Renal cortical epithelial cell (primary cell): ENCODE measurements around a stretch of chr5.

- RRBS = no CpG with 5 or more reads among the region's 6 CpGs
Observed at GRCh38 chr5:60907616-60908540, 37.0 kb downstream of the ERCC8 start.

- RRBS = 50% methylated on average over 1 of the region's 13 CpGs
Observed at GRCh38 chr5:61252378-61252866, 79.6 kb upstream of the ZSWIM6 start.

- RRBS = no CpG with 5 or more reads among the region's 6 CpGs
Observed at GRCh38 chr5:61290652-61291409, 41.2 kb upstream of the ZSWIM6 start.

GRCh38 chr5:61599771-61600398 lies 267.8 kb downstream of the ZSWIM6 start:
- RRBS = no CpG with 5 or more reads among the region's 2 CpGs

- RRBS = no CpG with 5 or more reads among the region's 4 CpGs
Observed at GRCh38 chr5:61790626-61791206, 458.7 kb downstream of the ZSWIM6 start.

DNA sequence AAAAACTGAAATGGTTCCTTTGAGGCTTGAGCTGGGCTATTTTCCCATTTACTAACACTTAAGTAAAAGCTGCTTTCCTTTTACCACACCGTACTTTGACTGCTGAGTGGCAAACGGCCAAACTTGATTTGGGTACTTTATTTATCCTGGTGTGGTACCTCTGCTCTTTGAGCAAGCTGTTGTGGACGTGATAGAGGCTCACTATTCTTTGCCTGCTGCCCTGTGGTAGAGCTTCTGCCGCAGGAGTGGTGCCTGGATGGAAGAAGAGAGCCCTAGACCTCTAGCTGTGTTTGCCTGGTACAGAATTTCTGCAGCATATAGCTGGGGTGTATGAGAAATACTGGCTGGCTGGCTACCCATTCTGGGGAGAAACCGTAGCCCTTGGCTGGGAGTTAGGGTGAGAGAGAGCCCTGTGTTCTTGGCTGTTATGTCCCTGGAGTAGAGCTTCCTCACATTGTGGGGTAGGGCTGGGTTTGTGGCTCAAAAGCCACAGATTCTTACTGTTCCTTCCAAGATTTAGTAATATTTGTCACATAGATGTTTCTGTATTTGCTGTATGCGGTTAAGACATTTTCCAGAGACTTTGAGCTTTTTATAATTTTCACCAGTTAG lies 19.6 kb downstream of the IPO11 start:
- RRBS = no CpG with 5 or more reads among the region's 6 CpGs

- RRBS = no CpG with 5 or more reads among the region's 2 CpGs
Observed at GRCh38 chr5:64750166-64751484, 17.9 kb downstream of the SREK1IP1 start.

DNA sequence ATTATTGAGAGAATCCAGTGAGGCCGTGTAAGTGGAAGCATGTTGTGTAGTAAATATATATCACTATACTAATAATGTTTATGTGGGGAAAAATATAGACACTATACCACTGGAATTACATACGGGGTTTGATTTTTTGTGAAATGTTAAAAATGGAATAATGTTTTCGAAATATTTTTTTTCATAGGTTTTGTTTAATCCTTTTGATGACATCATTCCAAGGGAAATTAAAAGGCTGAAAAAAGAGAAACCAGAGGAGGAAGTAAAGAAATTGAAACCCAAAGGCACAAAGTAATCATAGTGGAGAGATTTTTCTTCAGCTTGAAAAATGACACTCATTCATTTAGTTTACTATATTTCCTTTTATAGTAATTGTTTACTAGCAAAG lies 17.6 kb downstream of the CWC27 start:
- RRBS = no CpG with 5 or more reads among the region's 3 CpGs

DNA sequence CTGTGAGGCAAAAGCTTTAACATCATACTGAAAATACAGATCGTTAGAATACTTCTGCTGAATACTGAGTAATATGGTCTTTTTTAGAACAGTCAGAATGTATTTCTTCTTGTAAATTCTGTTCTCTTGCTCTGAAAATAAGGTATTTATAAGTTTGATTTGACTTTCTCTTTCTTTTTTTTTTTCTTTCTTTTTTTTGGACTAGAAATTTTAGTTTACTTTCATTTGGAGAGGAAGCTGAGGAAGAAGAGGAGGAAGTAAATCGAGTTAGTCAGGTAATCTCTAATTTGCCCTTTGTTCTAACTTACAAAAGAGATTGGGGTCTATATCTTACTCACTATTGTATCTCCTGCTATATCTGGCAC lies 20.0 kb downstream of the CWC27 start:
- RRBS = no CpG with 5 or more reads among the region's 2 CpGs

GRCh38 chr5:64838303-64838795 lies 69.6 kb downstream of the CWC27 start:
- RRBS = no CpG with 5 or more reads among the region's 1 CpG

DNA sequence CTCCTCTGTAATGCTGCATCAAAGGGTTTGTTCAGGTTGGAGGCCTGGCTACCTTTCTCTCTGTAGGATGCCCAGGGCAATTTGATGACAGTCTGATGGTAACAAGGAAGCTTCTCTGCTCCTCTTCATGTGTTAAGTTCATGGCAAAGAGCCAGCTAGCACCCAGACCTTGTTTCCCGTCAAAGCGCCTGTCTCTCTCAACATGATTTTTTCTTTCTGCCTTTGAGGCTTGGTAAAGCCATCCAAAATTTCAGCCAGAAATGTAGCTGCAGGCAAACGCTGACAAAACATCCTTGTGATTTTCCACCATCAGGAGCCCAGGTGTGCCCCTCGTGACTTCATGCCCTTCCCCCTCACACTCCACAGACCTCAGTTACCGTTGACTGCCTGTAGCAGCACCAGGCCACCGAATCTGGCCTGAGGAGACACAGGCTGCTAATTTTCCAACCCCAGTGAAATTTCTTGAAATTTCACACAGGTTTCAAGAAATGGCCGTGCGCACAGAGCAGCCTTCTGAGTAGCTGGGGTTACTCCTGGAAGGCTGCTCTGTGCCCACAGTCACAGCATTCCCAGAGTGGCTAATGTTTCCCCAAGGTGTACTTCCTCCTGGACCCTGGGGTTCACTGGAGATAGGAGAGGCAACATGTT lies 292.7 kb downstream of the CWC27 start:
- RRBS = no CpG with 5 or more reads among the region's 8 CpGs

GRCh38 chr5:65062699-65063212 lies 294.0 kb downstream of the CWC27 start:
- RRBS = no CpG with 5 or more reads among the region's 6 CpGs

DNA sequence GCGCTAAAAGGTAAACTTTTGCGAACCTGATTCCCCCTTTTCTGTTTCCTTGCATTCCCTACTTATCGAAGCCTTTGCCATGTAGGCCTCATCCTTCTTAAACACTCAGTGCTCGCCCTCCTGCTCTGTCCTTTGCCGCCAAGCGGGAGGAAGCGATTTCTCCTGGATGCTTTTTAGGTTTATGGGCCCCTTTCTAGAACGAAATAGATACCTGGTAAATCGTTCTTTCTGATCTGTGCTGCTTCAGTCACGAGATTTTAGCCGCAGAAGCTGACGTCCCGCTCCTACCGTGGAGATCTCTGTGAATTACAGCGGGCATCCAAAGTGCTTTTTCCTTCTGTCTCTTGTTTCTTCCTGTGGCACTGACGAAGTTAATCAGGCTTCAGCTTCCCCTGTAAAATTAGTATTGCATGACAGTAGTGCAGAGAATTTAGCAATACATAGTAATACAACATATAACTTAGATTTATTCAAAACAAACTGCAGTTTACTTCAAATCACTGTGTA lies 323 bp downstream of the SHLD3 start:
- RRBS = no CpG with 5 or more reads among the region's 16 CpGs

- RRBS = under 1% methylated on average over 3 of the region's 39 CpGs
Observed at GRCh38 chr5:65722510-65723557, 829 bp downstream of the NLN start.

- RRBS = no CpG with 5 or more reads among the region's 11 CpGs
Observed at GRCh38 chr5:65975194-65976024, 49.0 kb downstream of the ERBIN start.

DNA sequence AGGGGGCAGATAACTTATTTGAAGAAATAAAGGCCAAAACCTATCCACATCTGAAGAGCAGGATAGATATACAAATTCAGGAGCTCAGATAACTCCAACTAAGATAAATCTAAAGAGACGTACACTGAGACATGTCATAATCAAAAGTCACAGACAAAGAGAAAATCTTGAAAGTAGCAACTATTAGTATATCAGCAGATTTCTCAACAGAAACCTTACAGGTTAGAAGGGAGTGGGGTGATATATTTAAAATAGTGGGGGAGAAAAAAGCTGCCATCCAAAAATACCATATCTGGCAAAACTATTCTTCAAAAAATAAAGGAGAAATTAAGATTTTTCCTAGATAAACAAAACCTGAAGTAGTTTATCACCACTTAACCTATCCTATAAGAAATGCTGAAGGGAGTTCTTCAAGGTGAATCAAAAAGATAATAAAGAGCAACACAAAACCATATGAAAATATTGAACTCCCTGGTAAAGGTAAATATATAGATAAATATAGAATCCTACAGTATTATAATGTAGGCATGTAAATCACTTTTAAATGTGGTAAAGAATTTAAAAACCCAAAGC lies 45.1 kb upstream of the SREK1 start:
- RRBS = no CpG with 5 or more reads among the region's 1 CpG

- RRBS = under 1% methylated on average over 12 of the region's 52 CpGs
Observed at GRCh38 chr5:66144422-66145050, 436 bp downstream of the SREK1 start.

- RRBS = no CpG with 5 or more reads among the region's 13 CpGs
Observed at GRCh38 chr5:66169435-66170237, 25.5 kb downstream of the SREK1 start.